Esophagus muscularis mucosa (tissue), 4 donors: ENCODE measurements around a stretch of chr9.

- PRO-cap, result unidirectional peak, minus-strand start at chr9:70409477
- RAMPAGE, long total RNA, 4 experiments, result no peak in any of the 4 experiments
These were observed 5.1 kb downstream of the KLF9 start for GRCh38 chr9:70409392-70409669.

- PRO-cap, result bidirectional peak, plus-strand start at chr9:70418979, minus-strand start at chr9:70418971; bidirectional peak, plus-strand start at chr9:70419195, minus-strand start at chr9:70419138; bidirectional peak, plus-strand start at chr9:70419845, minus-strand start at chr9:70419510
- RAMPAGE, long total RNA, 4 experiments, result start-site peak on the minus strand in 2 of 4 experiments, at chr9:70418968-70419062 at its widest, 12 to 65 reads per replicate
These were observed 4.6 kb upstream of the KLF9 start for GRCh38 chr9:70418918-70419599.

DNA sequence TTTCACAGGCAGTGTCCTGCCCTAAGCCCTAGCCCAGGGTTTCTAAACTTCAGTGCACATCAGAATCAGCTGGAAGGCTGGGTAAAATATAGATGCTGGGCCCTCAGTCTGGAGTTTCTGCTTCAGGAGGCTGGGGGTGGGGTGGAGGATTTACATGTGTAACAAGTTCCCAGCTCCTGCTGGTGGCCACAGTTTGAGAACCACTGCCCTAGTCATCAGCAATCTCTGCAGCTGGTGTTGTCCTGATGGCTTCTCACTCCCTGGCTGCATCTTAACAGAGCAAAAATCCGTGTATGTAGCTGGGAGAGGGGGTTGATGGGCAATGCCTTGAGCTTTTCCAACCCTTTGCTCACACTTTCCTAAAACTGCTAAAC is 186.0 kb upstream of the KLF9 start:
- PRO-cap, result bidirectional peak, plus-strand start outside the sequence, minus-strand start at position 268 of the sequence
- RAMPAGE, long total RNA, 4 experiments, result no peak in any of the 4 experiments

GRCh38 chr9:71646984-71647589 is 121.2 kb downstream of the CEMIP2 start:
- PRO-cap, result no peak
- RAMPAGE, long total RNA, 4 experiments, result no peak in any of the 4 experiments

DNA sequence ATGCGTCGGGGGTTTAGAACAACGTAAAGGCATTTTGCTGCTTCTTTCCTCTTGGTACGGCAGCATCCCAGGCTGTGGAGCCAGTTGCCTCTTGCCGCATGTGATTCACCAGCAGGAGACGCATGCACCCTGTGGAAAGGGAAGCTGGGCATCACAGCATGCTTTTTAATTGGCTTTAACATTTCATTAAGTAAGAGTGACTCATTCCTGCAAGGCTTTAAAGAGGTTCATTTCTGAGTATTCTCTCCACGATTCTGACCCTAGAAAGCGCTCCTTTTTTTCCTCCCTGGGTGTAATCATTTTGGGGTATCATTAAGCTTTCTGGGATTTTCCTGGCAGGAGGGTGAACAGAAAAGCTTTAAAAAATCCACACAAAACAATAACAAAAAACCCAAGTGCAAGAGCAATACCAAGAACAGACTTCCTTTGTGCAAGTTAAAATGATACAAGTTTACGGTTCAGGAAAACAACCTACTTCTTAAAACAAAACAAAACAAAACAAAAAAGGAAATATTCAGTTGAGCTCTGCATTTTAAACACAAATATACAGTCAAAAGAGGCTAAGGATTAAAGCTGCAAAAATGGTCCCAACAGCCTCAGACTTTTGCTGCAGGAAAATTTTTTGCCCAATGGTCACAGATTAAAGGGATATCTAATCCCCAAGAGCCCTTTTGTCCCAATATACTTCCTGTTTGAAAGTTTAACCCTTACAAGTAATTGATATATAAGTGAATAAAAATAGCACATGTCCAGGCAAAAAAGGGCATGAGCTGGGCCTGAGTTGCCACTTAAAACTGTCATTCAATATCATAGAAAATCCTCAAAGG is 84.2 kb downstream of the CEMIP2 start:
- PRO-cap, result bidirectional peak, plus-strand start at position 249 of the sequence, minus-strand start at position 58 of the sequence
- RAMPAGE, long total RNA, 4 experiments, result no peak in any of the 4 experiments

DNA sequence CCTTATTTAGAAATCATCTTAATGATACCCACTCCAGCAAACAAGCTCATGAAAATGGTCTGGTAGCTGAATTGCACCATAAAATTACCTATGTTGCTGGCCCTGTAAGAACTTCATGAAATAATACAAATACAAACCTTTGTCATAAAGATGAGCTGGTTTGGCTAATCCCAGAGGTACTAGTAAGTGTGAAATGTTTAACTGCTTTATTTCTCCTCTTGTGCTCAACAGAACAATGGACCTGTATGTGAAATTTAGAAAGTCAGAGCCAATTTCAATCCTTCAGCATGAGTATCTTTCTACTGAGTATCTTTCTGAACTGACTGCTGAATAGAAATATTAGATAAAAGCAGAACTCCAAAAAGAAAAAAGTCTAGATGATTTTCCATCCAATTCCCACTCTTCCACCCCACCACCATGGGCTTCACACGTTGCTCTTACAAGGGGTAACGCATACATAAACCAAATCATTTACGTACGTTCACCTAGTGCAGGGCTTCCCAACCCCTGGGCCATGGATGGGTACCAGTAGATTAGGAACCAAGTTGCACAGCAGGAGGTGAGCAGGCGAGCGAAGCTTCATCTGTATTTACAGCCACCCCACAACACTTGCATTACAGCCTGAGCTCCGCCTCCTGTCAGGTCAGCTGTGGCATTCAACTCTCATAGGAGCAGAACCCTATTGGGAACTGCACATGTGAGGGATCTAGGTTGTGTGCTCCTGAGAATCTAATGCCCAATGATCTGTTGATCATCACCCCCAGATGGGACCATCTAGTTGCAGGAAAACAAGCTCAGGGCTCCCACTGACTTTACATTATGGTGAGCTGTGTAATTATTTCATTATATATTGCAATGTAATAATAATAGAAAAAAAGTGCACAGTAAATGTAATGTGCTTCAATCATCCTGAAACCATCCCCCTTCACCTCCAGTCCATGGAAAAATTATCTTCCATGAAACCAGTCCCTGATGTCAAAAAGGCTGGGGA is 82.4 kb downstream of the CEMIP2 start:
- PRO-cap, result no peak
- RAMPAGE, long total RNA, 4 experiments, result no peak in any of the 4 experiments

DNA sequence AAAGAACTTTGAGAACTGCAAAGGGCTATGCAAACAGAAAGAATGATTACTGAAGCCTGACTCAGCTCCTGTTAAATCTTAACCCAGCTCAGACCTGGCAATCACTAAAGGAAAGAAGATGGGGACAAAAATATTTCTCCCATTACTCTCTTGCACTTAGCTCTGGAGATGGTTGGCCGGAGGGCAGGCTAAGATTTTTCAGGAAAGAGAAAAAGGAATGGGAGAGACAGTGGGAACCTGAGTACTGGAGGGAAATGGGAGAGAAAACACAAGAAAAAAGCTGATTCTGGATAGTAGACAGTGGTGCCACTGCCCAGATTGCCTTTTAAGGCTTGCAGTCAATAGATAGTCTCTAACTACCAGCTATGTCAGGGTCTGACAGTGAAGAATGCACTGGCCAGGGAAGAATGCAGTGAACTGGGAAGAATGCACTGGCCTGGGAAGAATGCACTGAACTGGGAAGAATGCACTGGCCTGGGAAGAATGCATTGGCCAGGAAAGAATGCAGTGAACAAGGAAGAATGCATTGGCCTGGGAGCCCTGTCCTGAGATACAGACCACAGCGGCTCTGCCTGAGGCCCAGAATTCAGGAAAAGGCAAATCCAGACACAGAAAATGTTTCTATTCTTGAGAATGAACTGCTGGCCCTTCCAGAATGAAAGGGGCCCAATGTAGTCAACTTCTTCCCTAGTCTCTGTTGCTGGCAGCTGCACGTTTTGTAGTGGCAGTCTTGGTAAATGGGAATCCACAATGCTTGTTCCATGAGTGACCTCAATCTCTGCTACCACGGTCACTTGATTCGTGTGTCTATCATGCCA is 25.4 kb upstream of the CEMIP2 start:
- PRO-cap, result no peak
- RAMPAGE, long total RNA, 4 experiments, result no peak in any of the 4 experiments

- PRO-cap, result no peak
- RAMPAGE, long total RNA, 4 experiments, result no peak in any of the 4 experiments
These were observed 38.5 kb upstream of the CEMIP2 start for GRCh38 chr9:71806751-71807217.

GRCh38 chr9:71897612-71898078 is 13.3 kb downstream of the ABHD17B start:
- PRO-cap, result no peak
- RAMPAGE, long total RNA, 4 experiments, result no peak in any of the 4 experiments

DNA sequence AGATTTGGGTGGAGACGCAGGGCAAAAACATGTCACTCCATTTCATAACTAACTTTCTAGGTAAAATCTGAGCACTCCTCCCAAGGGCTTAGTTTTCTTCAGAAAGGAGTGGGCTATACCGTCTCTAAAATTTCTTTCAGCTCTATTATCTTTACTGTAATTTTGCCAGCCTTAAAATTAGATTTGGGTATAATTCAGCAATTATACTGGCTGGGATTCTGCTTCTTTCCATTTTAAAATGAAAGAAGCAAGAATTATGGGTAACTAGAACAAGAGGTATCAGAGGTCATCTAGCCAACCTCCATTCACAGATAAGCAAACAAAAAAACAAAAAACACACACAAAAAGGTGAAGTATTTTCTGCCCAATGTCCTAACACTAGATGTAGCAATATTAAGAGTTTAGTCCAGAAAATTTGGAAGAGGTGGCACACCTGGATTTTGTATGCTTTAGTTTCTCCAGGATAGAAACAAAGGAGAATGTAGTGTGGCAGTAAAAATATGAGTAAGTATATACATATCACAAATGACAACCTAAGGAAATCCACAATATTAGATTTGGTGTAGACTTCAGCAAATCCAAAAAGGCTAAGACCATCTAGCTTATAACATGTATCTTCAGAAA is 68.2 kb upstream of the ANXA1 start:
- PRO-cap, result no peak
- RAMPAGE, long total RNA, 4 experiments, result no peak in any of the 4 experiments

GRCh38 chr9:73149410-73149779 is 2.3 kb upstream of the ANXA1 start:
- PRO-cap, result no peak
- RAMPAGE, long total RNA, 4 experiments, result no peak in any of the 4 experiments

DNA sequence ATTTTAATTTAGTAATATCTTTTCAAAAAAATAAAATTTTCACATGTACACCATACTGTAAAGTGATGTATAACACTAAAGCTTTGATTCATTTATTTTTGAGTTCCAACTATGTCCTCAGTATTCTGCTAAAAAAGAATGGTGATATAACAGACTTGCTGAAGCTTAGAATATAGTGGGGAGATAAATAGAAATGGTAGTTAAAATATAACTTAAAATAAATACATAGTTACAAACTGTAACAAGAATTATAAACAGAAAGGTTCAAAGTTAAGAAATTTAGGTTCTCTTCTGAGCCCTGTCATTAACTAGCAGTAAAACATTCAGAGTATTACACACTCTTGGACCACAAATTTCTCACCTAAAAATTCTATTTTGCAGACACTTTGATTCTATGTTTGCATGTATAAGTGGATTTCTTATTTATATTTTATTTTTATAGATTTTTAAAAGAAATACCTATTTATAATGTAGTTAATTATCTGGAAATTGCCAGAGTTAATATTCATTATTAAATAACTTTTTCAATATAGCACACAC is 392.1 kb downstream of the ANXA1 start:
- PRO-cap, result no peak
- RAMPAGE, long total RNA, 4 experiments, result no peak in any of the 4 experiments

DNA sequence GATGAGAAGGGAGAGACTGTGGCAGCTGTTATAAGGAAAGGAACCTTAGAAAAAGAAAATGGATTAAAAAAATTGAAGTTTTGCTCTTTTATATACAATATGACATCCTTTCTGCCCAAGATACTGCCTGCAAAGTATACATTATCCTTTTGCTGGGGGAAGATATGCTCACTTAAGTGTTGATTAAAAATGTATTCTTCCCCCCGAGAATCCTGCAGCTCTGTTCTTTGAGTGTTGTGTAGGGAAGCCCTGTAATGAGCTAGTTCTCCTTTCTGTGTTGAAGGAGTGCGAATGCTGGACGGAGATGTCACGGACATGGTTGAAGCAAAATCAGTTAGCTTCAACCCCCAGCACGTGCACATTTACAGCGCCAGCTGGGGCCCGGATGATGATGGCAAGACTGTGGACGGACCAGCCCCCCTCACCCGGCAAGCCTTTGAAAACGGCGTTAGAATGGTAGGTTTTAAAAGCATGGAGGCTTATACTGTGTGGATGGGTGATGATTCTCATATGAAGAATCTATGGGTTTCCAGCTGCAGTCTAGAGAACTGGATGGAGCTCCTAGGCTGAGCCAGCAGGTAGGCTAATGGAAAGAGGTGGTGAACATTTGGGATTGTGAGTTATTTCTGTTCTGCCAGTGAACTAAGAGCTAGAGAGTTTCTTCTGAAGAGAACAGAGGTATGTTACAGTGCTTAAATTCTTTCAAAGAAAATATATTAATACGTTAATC is 181.1 kb downstream of the PCSK5 start:
- PRO-cap, result unidirectional peak, plus-strand start at position 437 of the sequence
- RAMPAGE, long total RNA, 4 experiments, result start-site peak on the plus strand in 1 of 4 experiments, centred at position 371 of the sequence, 39 reads per replicate

- PRO-cap, result no peak
- RAMPAGE, long total RNA, 4 experiments, result no peak in any of the 4 experiments
These were observed 21.1 kb downstream of the RFK start for GRCh38 chr9:76373021-76373538.

GRCh38 chr9:76421318-76421767 is 27.1 kb upstream of the RFK start:
- PRO-cap, result no peak
- RAMPAGE, long total RNA, 4 experiments, result no peak in any of the 4 experiments

DNA sequence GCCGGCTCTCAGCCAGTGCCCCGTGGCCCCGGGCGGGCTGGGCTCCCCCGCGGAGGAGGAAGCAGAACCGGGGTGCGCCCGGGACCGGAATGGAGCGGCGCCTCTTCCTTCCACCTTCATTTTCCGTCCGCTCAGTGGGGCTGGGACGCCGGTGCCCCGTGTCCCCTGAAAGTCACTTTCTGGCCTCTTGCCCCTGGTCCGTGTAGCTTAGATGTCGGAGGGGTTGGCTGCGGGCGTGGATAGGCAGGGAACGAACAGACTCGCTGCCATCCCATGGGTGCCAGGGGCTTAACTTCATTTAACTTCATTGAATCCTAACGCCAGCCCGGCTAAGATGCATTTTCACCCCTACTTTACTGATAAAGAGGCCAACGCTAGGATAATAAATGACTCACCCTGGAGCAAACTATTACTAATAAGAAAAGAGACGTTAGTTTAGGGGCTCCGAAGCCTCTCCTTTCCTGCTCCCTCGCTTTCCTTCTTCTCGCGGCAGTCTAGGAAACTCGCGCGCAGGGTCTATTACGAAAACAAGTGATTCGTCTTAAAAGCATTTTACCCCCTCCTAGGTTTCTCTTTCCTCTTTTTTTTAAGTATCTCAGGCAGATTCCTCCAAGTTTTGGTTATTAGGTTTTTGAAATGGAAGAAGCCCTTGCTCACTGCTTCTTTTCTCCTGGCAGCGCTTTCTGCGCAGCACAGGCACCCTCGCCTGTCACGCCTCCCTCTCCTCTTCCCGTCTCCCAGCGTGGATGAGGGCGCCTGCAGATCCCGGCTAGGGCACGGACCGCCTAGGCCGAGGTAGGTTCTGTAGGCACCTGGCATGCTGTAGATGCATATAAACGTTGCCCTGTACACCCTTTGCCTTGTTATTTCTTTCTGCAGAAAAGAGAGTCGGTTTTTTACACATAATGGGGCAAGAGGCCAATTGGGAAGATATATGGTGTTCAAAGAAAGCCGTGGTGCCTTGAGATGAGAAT is 688 bp downstream of the GCNT1 start:
- PRO-cap, result unidirectional peak, plus-strand start at position 64 of the sequence; unidirectional peak, minus-strand start at position 496 of the sequence
- RAMPAGE, long total RNA, 4 experiments, result no peak in any of the 4 experiments

DNA sequence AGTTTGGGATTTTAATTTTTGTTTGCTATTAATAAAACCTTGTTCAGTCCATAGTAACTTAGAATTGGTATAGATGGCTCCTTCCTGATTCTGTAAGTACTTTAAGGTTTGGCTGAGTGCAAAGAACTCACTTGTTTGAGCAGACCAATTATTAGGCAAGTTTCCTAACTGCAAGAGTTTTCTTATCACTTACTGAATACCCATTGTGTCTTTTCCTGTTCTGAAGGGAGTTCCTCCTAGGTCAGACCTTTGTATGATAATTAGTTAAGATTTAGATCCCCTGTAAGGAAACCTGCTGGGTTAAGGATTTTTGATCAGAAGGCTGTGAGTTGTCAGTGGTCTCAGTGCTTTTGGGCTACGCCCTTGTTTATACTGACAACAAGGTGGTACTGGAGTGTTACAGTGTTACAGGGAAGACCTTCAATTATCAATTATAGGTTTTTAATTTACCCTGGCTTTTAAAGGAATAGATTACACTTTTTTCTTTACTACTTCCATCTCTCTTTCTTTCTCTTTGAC is 31.7 kb downstream of the GCNT1 start:
- PRO-cap, result no peak
- RAMPAGE, long total RNA, 4 experiments, result no peak in any of the 4 experiments

GRCh38 chr9:76571721-76572165 is 112.8 kb downstream of the GCNT1 start:
- PRO-cap, result unidirectional peak, minus-strand start at chr9:76571813
- RAMPAGE, long total RNA, 4 experiments, result no peak in any of the 4 experiments

GRCh38 chr9:76835843-76836429 is 70.0 kb downstream of the PRUNE2 start:
- PRO-cap, result bidirectional peak, plus-strand start at chr9:76835936, minus-strand start at chr9:76835673
- RAMPAGE, long total RNA, 4 experiments, result no peak in any of the 4 experiments

DNA sequence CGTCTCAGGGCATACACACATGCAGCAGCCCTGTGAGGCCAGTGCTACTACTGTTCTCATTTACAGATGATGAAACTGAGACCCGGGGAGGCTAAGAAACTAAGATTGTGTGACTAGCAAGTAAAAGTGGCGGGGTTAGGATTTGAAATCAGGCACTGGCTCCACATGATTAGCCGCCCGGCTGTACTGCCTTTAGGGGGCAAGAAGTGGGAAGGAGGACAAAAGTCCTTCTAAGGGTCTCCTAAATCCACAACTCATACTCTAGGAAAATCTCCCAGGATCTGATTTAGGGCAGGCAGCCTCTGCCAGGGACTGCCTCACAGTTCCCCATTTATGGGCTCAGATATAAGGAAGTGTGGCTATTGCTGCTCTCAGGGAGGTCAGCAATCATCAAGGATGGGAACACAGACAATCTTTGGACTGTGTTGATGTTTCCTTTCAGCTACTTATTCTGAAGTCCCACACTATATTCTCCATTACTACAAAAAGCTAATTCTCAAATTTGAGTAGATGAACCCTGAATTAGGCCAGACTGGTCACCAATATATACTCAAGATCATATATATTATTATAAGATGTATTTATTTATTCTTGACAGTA is 7.8 kb downstream of the PRUNE2 start:
- PRO-cap, result bidirectional peak, plus-strand start at position 360 of the sequence, minus-strand start at position 283 of the sequence
- RAMPAGE, long total RNA, 4 experiments, result no peak in any of the 4 experiments